T47D (cell line): ENCODE data around the gene C16orf87.

GRCh38 chr16:46743256-46743971 is 4.7 kb downstream of the MYLK3 start:
- RRBS = no CpG with 5 or more reads among the region's 10 CpGs

- RRBS = no CpG with 5 or more reads among the region's 5 CpGs
These were observed 13.6 kb upstream of the MYLK3 start for GRCh38 chr16:46761785-46762188.

DNA sequence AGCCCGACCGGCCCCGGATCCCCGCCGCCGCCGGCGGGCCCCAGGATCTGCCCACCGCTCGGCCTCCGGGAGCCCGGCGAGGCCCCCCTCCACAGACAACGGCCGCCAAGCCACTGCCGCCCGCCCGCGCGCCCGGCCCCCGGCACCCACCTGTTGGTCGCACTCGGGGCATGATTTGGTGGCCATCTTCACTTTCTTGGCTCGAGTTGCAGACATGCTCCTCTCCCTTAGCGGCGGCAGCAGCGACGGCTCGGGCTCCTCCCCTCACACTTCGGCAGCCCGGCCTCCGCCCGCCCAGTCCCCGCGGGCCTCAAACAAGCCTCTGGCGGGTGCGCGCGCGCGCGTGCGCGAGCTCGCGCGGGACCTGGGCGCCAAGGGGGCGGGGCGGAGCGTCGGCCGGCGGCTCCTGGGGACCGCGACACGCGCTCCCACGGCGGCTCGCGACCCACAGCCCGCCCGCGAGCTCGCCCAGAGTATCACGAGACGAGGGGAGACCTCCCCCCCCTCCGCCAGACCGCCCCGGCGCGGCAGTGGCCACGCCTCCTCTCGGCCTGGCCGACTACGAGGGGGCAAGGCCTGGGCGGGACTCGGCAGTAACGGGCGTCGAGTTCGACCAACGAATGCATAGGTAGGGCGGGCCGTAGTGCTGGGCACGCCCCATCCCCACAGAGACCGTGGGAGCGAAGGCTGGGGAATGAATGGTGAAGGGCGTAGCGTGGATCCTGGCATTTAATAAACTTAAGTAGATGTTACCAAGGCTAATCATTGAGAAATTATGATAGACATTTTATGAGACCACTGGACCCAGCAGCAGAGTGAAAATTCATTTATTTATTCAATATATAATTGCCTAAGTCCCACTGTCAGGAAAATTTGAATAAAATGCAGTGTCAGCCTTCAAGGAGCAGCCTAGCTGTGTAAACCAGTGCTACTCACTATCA is at the start of gene C16orf87:
Gene C16orf87 (minus strand): TSS at position 247 of the 941 bp plus-strand sequence.
- RRBS = 1% methylated on average over 27 of the region's 92 CpGs

GRCh38 chr16:46864271-46864821 is 19.8 kb upstream of the GPT2 start:
- RRBS = no CpG with 5 or more reads among the region's 3 CpGs

DNA sequence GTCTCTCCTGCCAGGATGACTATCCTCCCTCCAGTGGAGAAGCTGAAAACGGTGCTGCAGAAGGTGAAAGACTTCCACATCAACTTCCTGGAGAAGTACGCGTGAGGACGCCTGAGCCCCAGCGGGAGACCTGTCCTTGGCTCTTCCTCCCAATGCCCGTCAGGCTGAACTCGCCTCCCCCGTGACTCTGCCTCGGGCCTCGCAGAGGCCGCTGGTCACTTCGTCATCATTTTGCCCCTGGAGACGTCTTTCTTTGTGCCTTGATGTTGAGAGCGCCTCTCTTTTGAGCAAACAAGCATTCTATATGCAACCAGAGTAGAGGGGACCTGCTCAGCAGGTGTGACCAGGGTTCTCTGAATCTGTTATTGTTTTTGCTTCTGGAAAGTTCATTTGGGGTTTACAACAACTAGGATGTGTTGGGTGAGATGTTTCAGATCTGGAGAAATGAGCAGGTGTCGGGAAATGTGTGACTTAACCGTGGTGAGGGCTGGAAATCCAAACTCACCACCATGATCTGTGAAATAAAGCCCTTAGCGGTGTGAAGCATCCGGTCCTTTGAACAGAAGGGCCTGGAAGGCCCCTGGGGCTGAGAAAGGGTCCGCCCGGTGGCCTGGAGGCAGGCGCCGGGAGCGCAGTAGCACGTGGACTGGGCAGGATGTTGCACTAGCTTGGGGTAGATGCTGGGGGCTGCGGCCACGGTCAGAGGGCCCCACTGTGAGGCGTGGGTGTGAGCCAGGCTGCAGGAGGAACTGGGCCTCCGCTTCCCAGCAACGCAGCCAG is 44.4 kb downstream of the DNAJA2 start:
- RRBS = 84% methylated on average over 3 of the region's 29 CpGs

GRCh38 chr16:46932700-46933309 is 40.7 kb downstream of the DNAJA2 start:
- RRBS = no CpG with 5 or more reads among the region's 15 CpGs

- RRBS = no CpG with 5 or more reads among the region's 1 CpG
These were observed 146.0 kb upstream of the NETO2 start for GRCh38 chr16:47289622-47290273.

DNA sequence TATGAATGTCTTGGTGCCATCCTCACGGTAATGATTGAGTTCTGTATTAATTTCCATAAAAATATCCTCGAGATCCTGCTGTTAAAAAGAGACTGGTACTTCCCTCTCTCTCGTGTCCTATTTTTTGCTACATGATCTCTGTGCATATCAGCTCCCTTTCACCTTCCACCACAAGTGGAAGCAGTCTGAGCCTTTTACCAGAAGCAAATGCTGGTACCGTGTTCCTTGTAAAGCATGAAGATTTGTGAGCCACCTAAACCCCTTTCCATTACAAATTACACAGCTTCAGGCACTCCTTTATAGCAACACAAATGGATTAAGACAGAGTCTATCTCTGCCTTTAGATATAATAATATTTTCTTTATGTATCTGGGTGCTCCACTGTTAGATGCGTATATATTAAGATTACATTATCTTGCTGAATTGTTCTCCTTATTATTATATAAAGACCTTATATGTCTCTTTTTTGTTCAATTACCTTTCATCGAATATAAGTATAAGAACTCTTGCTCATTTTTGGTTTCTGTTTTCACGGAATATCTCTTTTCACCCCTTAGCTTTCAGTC is 40.2 kb downstream of the ITFG1 start:
- RRBS = no CpG with 5 or more reads among the region's 7 CpGs

GRCh38 chr16:47848390-47848963 is 307.3 kb downstream of the ABCC12 start:
- RRBS = no CpG with 5 or more reads among the region's 5 CpGs

GRCh38 chr16:48283756-48284543 is 36.6 kb upstream of the ABCC11 start:
- RRBS = no CpG with 5 or more reads among the region's 8 CpGs

GRCh38 chr16:48361139-48361473 is 24.1 kb downstream of the SIAH1 start:
- RRBS = no CpG with 5 or more reads among the region's 3 CpGs

DNA sequence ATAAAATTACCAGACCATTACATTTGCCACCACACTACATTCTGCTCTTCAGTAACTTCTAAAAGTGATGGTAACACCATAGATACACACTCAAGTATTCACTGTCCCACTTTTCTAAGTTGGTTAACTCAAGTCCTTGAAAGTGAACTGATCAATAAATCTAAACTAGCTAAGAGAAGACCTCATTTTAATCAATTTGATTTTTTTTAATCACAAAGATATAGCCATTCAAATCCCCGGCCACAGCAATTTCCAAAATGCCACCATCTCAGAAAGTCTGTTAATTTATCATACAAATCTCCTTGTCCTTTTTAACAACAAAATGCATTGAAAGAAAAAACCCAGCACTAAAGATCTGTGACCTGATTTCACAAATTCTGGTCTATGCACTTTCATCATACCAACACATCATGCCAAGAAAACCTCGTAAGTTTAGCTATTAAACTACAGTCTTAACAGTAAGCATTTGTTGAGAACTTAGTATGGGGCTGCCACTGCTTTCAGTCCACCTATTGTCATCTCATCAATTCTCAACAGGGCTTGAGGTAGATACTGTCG is 1.7 kb downstream of the SIAH1 start:
- RRBS = no CpG with 5 or more reads among the region's 3 CpGs

DNA sequence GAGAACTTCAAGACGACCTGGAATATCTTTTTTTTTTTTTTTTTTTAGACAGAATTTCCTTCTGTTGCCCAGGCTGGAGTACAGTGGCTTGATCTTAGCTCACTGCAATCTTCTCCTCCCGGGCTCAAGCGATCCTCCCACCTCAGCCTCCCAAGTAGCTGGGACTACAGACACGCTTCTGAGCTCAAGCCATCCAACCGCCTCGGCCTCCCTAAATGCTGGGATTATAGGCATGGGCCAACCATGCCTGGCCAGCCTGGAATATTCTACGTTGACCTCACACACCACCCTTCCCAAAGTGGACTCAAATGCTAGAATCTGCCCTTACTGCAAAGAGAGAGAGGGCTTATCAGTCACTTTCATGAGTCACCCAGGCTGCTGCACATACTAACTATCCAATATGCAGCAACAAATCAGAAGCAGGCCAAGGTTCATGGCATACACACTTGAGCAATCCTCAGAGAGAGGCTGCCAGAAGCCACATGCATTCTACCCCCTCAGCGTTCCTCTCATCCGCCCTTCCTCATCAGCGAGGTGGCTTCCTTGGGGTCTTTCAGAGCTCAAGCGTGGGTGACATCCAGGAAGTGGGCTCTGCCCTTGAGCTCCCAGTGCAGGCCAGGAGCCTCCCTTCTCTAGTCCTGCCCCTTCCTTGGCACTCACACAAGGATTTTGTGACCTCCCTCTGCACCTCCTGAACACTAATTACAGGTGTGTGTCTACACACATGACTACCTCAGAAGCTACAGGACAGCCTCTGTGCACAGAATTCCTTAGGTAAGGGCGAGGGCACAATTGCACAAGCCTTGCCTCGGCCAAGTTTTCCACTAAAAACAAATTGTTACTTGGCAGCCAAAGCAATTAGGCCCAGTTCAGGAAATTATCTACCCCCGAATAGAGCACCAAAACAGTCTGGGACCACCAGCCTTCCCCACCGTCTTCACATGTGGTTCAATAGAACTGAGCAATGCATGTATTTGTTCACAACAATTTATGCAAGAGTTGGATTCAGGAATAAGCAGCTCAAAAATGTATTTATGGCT is 24.9 kb upstream of the SIAH1 start:
- RRBS = no CpG with 5 or more reads among the region's 15 CpGs

- RRBS = 4% methylated on average over 1 of the region's 4 CpGs
These were observed 881 bp downstream of the N4BP1 start for GRCh38 chr16:48609238-48609359.

- RRBS = 14% methylated on average over 16 of the region's 53 CpGs
These were observed 398 bp downstream of the CBLN1 start for GRCh38 chr16:49281156-49281724.

DNA sequence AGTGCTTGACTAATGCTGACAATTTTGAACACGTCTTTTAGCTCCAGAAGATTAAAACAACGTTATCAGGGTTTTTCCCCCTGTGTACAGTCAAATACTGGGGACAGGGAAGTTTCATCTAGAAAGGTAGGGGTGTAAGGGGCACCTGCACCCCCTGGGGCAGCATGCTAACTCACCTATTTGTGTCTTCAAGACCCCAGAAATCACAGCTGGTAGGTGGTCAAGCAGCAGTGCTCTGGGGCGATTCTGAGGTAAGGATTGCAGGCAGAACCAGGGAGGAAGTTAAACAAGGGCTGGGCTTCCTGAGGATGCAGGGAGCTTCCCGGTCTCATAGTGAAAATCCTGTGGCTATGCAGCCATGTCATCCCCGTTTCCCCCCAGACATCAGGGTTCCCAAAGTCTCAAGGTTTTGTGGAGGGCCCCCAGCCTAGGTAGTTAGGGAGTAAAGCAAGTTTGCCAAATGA is 78.4 kb downstream of the C16orf78 start:
- RRBS = no CpG with 5 or more reads among the region's 5 CpGs

GRCh38 chr16:49635597-49636349 is 220.1 kb downstream of the ZNF423 start:
- RRBS = 26% methylated on average over 15 of the region's 44 CpGs

DNA sequence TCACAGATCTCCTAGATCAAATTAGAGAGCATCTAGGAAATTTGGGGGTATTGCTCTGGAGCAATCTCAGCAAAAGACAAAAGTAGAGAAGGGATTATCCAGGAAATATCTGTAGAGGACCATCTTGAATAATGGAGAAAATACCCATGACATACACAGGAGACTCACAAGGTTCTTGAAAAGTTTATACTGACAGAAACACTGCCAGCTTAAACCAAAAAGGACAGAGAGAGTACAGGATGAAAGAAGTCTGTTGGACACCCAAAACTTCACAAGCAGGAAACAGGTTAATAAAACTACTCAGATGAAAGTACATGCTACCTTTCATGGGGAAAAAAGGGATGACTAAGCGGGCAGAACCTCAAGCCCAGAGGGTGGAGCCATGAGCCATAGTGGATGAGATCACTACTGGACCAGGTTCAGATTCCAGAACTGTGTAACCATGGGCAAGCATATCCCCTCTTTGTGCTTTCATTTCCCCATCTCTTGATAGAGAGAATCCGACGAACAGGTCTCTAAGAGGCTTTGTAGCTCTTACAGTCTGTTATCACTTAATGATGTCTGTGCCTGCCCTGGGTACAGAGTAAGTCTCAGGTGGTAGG is 207.0 kb downstream of the ZNF423 start:
- RRBS = no CpG with 5 or more reads among the region's 3 CpGs

- RRBS = no CpG with 5 or more reads among the region's 23 CpGs
These were observed 203.6 kb downstream of the ZNF423 start for GRCh38 chr16:49652071-49652970.

DNA sequence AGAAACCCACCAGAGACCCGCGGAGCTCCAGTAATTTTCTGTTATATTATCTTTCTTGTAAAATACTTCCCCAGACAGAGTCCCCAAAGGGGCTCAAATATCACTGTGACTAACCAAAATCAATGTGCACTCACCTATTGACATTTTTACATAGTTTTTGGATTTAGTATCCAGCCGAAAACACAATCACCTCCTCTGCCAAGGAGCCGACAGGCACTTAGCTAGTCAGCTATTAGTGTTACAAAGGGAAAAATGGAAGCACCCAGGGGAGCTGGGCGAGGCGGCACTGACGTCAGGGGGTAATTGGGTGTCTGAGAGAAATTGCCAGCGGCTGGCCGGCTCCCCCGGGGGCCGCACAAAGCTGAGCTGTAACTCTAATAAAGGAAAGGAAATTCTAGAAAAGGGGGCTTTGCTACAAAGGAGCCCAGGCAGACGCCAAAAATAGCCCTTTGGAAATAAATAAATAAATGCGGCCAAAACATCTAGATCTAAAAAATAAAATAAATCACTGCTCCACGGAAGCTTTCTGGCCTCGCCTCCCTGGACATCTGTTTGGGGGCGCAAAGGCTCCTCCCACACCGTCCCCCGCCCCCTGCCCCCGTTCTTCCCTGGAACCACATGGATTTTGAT is 156.9 kb downstream of the ZNF423 start:
- RRBS = no CpG with 5 or more reads among the region's 19 CpGs